NT2/D1 (cell line): ENCODE data around the gene EHBP1.

DNA sequence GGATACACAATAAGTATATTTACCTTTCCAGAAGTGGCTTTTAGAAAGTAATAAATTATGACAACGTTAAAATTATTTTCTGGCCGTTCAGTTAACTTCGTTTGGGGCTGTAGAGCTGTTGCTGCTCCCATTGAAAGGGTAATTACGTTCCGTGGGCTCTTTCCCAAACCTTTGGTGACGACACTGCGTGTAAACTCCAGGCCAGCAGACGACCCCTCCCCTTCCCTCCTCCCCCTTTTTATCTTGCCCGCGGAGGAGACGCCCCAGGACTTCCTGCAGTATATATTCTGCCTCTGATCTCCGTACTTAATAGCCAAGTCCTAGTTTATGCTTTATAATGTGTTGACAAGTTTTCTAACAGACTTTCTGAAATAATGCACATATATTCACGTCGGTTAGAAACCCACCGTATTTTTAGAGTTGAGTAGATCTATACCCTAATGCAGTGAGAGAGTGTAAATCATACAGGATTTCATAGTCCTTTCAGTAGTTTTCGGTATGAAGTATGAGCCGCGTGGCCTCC lies 3.7 kb upstream of the BCL11A start:
- RRBS, 2 experiments, result no CpG with 5 or more reads among the region's 18 CpGs

GRCh38 chr2:60819382-60820159 lies 61.8 kb upstream of the REL start:
- RRBS, 2 experiments, result no CpG with 5 or more reads among the region's 23 CpGs

GRCh38 chr2:60840820-60841434 lies 40.4 kb upstream of the REL start:
- RRBS, 2 experiments, result no CpG with 5 or more reads among the region's 8 CpGs

DNA sequence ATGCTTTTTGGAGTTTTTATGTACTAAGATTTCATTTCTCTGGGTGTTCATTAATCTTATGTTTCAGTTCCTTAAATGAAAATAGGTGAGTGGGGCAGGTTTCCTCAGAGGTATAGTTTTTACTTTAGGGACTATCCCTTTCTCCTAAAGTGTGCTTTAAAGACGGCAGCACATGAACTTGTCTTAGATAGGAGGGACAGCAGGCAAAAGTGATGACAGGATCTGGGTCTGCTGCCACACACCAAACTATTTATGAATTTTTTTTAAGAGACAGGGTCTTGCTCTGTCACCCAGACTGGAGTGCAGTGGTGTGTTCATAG lies 8.0 kb upstream of the REL start:
- RRBS, 2 experiments, result no CpG with 5 or more reads among the region's 1 CpG

DNA sequence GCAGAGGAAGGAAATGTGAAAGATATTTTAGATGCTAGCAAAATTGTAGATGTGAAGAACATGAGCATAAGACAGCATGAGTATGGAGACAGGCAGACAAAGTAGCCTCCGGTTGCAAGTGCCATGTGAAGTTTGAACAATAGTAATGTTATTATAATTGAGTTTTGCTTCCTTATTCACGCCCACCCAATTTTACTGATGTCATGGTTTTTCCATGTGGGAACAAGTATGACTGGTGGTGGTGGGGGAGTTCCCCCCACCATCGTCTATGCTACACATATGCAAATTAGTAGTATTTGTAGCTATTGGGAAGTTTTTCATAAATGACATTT lies 18.1 kb downstream of the REL start:
- RRBS, 2 experiments, result no CpG with 5 or more reads among the region's 3 CpGs

GRCh38 chr2:60957582-60958164 lies 59.8 kb upstream of the PEX13 start:
- RRBS, 2 experiments, result no CpG with 5 or more reads among the region's 8 CpGs

GRCh38 chr2:61476485-61476993 lies 5.7 kb upstream of the USP34 start:
- RRBS, 2 experiments, result no CpG with 5 or more reads among the region's 10 CpGs

GRCh38 chr2:61533710-61534059 lies 4.5 kb downstream of the XPO1 start:
- RRBS, 2 experiments, result no CpG with 5 or more reads among the region's 1 CpG

DNA sequence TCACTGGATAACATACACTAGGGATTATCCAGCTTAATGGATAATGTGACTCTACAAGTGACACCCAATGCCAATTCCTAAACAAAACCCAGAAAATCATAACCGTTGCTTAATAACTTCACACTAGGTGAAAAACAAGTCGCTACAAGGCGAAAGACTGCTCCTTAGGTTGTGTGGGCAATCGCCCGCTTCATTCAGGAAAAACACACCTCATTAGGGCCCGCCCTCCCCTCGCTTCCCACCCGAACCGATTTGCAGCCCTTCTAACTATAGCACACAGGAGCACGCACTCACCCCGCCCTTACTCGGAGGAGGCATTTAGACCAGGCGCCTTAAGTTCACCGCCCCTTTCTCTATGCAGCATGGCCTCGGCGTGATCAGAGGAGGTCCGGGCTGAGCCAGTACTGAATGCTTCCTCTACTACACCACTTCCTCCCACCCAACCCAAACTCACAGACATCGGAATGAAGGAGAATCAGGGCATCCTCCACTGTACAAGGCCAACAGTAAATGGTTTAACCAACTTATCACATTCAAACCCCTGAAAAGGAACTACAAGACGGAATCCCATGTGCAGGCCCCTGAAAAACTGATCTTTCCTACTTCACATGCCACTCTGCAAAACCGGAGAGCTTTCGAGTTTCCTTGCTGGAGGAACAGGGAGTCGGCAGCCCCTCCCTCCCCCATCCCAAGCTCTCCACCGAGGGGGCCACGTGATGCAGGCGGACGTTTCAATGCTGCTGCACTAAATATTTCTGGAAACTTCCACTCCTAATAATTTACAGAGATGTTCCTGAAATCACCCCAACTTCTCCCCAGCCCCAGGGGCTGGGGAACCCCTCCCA lies 1.5 kb downstream of the XPO1 start:
- RRBS, 2 experiments, result no CpG with 5 or more reads among the region's 26 CpGs

DNA sequence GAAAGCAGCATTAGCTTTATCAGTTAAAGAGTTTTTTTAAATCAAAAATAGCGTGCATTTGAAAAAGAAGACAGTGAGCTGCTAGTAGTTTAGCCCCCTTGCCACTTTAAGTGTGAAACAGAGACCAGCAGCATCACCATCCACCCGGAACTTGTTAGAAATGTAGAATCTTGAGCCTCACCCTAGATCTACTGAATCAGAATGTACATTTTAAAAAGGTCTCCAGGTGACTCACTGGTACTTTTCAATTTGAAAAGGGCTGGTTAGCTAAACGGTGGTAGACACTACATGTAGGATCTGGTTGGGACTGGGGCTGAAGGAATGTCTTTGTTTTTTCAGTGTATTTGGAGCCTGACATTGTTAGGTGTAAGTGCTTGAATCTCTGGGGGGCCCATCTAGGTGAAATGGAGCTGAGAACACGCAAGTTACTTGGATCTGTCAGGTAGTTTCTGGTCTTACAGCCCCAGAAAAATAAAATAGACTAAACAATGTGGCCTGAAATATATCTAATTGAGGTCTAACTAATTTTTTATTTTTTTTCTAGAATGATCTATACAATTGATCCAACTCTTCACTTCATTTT lies 44.0 kb upstream of the XPO1 start:
- RRBS, 2 experiments, result no CpG with 5 or more reads among the region's 4 CpGs

DNA sequence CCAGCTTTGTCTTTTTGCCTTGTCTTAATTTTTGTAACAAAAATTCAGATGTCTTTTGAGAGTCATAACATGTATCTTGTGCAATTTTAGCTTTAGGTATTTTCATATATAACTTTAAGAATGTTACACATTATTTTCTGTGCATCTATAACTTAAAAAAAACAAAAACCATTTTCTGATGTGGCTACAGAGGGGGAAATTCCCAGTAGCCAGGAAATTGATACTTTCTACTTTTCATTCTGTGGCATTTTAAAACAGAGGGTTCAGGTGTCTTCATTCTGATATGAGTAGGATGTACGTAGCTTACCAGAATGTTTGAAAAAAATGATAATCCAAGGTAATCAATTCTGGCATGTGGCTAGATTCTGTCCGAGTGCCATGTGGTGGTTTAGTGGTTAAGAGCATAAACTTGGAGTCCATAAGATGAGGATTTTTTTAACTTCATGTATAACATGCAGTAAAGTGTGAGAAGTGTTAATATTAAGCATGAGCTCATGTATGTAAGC lies 4.3 kb downstream of the B3GNT2 start:
- RRBS, 2 experiments, result no CpG with 5 or more reads among the region's 2 CpGs

- RRBS, 2 experiments, result no CpG with 5 or more reads among the region's 9 CpGs
Measured at GRCh38 chr2:62466929-62467552, 39.0 kb downstream of the TMEM17 start.

GRCh38 chr2:62570921-62571692 lies 65.1 kb upstream of the TMEM17 start:
- RRBS, 2 experiments, result no CpG with 5 or more reads among the region's 35 CpGs

DNA sequence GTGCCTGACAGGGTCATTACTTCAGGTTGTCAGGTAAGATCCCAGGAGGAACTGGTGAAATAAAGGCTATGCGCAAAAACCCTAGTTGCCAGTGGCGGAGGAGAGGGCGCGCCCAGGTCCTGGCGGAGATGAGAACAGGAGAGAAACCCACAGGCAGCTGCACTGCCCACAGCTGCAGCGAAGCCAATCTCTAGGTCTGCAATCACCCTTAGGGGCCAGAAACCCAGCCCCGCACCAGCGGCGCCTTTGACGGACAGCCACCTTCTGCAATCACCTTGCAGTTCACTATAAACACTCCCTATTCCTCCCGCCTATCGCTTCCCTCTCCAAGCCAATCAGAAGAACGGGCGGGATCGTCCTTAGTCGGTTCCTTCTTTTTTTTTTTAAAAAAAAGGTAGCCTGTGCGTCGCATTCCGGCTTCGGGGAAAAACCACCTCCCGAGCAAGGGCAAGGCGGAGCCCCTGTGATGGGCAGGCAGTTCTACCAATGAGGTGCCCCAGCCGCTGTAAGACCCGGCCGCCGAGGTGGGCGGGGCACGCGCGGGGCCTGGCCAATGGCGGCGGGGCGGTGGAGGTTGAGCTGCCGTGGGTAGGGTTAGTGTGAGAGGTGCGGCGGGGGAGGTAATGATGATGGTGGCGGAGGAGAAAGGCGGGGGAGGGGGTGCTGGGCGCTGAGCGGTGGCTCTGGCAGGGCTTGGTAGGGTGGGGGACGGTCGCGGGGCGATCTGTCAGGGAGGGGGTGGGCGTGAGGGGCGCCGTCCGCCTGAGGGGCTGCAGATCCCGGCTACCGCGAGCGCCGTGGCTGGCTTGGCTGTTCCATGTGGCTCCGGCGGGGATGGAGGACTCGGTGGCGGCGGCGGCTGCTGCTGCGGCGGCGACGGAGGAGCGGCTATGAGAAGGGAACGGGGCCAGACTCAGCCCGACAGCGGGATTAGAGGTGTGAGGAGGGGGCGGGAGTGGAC lies at the start of gene EHBP1:
TSS of gene EHBP1 (plus strand) at position 597 of the 961 bp plus-strand sequence.
- RRBS, 2 experiments, result under 1% methylated on average over 9 to 11 of the region's 68 CpGs

DNA sequence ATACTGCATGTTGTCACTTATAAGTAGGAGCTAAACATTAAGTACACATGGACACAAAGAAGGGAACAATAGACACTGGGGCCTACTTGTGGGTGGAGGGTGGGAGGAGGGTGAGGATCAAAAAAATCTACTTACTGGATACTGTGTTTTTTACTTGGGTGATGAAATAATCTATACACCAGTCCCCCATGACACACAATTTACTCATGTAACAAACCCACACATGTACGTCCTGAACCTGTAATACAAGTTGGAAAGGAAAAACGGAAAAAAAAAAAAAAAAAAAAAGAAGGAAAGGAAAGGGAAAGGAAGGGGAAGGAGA lies 169.5 kb upstream of the OTX1 start:
- RRBS, 2 experiments, result no CpG with 5 or more reads among the region's 2 CpGs

DNA sequence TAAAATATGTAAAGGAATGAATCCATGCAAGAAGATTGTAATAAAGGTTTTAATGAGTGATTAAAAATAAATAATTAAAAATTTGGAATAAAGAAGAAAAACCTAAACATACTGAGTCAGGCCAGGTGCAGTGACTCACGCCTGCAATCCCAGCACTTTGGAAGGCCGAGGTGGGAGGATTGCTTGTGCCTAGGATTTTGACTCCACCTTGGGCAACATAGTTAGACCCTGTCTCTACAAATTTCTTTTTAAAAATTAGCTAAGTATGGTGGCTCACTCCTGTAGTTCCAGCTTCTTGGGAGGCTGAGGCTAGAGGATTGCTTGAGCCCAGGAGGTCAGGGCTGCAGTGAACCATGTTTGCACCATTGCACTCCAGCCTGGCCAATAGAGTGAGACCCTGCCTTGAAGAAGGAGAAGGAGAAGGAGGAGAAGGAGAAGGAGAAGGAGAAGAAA lies 147.2 kb upstream of the OTX1 start:
- RRBS, 2 experiments, result no CpG with 5 or more reads among the region's 2 CpGs

- RRBS, 2 experiments, result no CpG with 5 or more reads among the region's 5 CpGs
Measured at GRCh38 chr2:62978972-62979584, 71.6 kb upstream of the OTX1 start.

- RRBS, 2 experiments, result no CpG with 5 or more reads among the region's 2 CpGs
Measured at GRCh38 chr2:63698791-63699305, 110.1 kb downstream of the MDH1 start.

DNA sequence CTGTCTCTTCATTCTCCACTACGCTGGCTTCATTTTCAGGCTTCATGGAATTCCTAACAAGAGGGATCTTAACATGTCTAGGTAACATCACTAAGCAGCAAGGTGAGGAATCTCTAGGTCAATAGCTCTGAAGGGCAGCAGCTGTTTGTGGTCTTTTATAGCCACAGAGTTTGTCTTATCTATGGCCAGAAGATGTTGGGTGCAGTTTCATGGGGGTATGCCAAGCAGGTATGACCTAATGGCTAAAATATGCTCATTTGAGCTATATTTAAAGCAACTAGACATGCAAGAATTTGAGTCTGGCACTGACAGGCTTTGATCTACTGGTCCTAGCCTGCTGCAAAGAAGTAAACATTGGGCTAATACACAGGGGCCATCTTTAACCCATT lies 14.0 kb upstream of the UGP2 start:
- RRBS, 2 experiments, result no CpG with 5 or more reads among the region's 1 CpG

GRCh38 chr2:63840753-63840919 lies 1.1 kb upstream of the UGP2 start:
- RRBS, 2 experiments, result no CpG with 5 or more reads among the region's 19 CpGs